Metastatic Pancreatic Carcinoma in the Ovary (tissue), 1 donor: ENCODE data around the gene H2BC12L.

DNA sequence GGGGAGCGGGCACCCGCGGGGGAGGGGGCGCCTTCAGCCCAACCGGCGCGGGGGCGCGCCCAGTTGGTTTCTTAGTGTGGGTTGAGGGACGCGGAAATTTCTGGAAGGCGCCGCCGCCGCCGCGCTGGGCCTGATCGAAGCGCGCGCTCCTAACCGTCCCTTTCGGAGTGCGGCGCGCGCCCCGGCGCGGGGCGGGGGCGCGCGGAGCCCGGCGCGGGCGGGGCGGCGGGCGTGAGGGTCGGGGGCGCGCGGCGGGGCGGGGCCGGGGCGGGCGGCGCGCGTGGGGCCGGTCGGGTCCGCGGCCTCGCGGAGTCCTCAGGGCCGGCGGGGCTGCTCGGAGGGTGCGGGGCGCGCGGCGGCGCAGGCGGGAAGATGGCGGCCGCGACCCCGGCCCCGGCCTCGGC lies 500 bp downstream of the PKNOX1 start:
- PRO-cap: bidirectional peak, plus-strand start at position 95 of the sequence, minus-strand start at position 100 of the sequence; bidirectional peak, plus-strand start at position 318 of the sequence, minus-strand start at position 164 of the sequence

- PRO-cap: no peak
These were observed 25.2 kb downstream of the CRYAA start for GRCh38 chr21:43193881-43194565.

DNA sequence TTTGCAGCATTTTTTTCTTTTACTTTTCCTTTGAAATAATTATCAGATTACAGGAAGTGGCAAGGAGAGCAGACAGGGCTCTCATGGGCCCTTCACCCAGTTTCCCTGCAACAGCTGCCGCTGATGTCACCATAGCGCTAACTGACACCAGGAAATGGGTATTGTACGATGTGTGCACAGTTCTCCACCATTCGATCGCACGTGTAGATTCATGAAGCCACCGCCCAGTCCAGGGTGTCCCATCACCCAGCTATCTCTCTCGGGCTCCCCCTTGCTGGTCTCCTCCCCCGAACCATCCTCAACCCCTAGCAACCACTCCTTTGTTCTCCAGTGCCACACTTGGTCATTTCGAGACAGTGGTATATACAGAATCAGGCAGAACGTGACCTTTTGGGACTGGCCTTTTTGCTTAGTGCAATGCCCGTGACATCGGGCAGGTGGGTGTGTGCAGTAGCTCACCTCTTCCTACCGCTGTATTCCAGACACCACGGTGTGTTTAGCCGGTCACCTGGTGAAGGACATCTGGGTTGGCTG lies 118.4 kb downstream of the CRYAA start:
- PRO-cap: no peak

GRCh38 chr21:43300932-43301641 lies 125.8 kb downstream of the SIK1 start:
- PRO-cap: no peak

DNA sequence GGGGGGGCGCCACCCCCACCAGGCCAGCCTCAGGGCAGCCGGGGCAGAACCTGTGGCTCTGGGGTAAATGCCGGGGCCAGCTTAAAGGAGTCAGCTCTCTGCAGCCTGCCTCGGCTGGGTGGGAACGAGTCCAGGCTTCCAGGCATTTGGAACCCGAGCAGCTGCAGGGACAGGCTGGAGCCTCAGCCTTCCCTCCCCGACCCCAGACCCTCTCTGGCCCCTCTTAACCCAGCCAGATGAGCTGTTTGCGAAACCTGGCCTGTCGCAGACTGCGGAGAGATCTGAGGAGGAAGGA lies 94.0 kb downstream of the SIK1 start:
- PRO-cap: no peak

DNA sequence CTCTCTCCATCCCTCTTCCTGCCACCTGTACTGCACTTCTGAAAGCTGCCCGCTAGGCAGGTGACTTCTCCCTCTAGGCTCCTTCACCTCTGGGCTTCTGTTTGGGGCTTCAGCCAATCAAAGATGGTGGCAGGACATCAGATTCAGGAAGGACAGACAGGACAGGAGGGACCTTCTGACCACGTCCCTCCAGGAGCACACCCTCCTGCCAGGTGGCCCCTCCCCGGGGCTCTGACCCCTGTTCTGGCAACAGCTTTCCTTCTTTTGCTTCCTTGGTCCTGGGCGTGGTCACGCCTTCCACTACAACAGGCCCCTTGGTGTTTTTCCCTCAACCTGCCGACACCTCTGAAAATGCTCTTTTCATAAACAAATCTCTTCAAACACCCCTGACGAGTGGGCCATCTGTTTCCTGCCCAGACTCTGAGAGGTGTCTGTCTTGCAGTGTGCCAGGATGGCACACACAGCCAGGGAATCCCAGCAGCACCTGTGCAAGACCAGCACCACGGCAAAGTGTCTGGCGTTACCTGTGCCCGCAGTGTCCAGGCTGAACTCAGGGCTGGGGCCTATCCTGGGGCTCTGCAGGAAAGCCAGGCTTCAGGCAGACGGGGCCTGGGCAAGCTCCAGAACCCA lies 89.1 kb downstream of the SIK1 start:
- PRO-cap: no peak

DNA sequence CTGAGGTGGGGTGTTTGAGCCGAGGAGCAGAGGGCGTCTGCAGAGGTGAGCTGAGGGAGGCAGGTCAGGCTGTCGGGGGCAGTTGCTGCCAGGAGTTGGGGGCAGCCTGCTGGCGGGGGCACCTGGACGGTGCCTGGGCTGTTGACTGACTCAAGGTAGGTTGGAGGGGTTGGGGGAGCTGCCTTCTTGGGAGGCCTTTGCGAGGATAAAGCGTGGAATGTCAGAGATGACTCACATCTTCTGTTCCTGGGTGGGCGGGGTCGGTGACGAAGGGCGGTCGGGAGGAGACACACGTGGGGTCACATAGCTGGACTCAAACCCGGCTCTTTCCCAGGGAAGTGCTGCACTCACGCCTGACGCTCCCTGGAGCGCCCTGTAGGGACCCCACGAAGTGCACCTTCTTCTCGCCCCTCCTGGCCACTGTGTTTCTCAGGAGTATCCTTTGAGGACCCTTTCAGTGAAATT lies 86.2 kb downstream of the SIK1 start:
- PRO-cap: no peak

GRCh38 chr21:43355855-43356279 lies 71.1 kb downstream of the SIK1 start:
- PRO-cap: no peak

GRCh38 chr21:43564912-43565345 lies at the start of gene H2BC12L:
Gene H2BC12L (plus strand): TSS chr21:43565182.
- PRO-cap: no peak

GRCh38 chr21:43572988-43573225 lies 7.9 kb downstream of the H2BC12L start:
- PRO-cap: no peak

GRCh38 chr21:43615903-43616139 lies 43.5 kb downstream of the HSF2BP start:
- PRO-cap: no peak

- PRO-cap: no peak
These were observed 1.5 kb downstream of the PDXK start for GRCh38 chr21:43720544-43720806.

DNA sequence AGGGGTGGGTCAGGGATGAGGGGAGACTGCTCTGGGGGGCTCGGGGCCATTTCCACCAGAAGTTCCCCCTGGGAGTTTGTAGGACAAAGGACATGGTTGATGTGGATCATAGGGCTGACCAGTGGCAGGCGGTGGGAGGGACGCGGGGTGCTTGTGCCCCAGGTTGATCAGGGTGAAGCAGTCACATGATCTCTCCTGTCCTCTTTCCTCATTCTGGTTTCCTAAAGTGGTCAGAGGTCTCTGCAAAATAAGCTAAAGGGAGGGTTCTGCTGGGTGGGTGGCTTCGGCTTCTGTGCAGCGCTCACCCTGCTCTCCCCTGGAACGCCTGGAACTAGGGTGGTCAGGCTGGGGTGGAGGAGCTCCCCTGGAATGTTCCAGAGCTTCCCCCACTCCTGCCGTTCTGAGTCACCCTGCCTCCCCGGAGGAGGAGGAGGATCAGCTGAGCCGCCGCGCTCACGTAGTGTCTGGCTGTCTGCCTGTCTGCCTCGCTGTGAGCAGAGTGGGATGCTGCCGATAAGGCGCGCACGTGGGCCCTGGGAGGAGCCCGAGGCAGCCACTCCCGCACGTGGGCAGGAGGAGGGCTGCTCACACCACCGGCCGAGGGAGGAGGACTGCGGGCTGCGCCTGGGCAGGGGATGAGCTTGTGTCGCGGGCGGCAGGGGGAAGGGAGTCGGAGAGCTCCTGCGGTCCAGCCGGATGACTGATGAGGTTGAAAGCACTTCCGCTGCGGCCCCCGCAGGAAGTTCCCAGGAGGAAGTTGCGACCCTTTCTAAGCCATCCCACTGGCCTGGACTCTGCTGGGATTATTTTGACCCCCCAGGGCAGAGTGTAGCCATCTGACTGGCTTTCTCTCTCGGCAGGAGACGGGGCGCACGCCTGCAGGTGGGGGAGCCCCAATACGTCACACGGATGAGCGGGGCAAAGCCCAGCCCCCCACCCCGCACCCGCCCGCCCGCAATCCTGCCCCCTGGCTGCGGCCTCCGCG lies 9.5 kb downstream of the PDXK start:
- PRO-cap: bidirectional peak, plus-strand start at position 425 of the sequence, minus-strand start at position 327 of the sequence

- PRO-cap: no peak
These were observed 10.3 kb downstream of the PDXK start for GRCh38 chr21:43729114-43729647.

DNA sequence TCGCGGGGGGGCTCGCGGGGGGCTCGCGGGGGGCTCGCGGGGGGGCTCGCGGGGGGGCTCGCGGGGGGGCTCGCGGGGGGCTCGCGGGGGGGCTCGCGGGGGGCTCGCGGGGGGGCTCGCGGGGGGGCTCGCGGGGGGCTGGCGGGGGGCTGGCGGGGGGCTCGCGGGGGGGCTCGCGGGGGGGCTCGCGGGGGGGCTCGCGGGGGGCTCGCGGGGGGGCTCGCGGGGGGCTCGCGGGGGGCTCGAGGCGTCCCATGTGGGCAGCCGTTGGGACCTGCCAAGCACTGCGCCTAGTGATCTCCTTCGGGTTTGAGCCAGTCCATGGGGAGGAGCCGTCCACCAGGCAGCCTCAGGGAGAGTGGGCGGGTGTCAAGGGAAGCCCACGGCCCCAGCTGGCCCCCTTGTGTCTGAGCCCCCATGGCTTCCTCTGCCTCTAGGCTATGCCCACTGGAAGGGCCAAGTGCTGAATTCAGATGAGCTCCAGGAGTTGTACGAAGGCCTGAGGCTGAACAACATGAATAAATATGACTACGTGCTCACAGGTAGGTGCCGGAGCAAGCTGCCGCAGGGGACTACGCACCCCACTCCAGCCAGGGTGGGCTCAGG lies 22.4 kb downstream of the PDXK start:
- PRO-cap: no peak

GRCh38 chr21:43773853-43774787 lies 2.0 kb downstream of the CSTB start:
- PRO-cap: no peak

DNA sequence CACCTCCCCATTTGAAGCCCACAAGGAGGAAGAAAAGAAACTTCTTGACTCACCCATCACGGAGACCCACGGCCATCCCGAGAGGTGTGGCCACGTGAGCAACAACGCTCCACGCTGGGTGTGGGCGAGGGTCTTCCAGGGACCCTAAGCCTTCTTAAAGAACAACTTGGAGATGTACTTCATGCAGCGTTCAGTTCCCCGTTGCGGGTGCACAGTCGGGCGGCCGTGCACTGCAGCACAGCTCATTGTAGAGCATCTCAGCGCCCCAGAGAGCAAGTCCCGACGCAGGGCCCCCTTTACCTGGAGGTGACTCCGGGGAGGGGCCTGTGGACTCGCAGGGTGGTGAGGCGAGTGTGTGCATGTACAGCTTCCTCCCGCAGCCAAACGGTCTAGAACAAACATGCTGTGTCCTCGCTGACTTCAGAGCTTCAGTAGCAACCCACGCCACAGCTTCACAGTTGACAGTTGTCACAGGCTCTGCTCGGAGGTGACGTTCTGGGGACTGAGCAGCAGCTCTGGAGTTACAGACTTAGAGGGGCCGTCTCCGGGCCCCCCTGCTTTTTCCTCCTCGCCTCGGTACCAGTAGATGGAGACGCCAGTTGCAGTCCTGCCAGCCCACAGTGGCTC lies 19.5 kb downstream of the RRP1 start:
- PRO-cap: no peak

GRCh38 chr21:43810061-43810695 lies 20.8 kb downstream of the RRP1 start:
- PRO-cap: no peak

DNA sequence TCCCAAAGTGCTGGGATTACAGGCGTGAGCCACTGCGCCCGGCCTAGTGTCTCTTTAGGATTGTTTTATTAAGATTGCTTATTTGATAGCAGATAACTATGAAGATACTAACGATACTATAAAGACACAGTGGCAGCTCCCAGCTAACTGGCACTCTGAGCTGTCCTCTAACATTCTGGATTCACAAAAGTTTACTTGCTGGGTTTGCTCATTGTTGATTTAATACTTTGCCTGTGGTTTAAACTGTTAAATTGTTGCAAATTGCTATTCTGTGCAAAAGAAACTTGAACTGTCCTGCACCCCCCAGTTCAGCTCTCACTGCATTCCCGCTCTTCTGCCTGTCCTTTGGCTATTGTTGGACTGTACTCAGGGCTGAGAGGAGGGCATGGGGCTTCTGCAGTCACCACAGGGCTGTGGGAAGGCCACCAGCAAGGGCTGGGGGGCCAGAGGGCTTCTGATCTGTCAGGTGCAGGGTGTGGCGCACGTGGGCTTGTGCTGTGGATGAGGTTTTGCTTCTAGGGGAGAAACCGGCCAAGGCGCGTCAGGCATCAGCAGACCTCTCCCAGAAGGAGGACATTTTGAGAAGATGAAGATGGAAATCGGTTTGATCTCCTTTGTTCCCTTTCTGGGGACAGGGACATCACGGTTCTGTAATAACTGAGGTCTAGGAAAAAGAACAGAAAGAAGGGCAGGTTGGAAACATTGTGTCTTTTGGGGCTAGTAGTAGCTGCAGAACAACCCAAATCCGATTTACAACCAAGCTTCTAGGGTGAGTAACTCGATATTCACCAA lies 40.6 kb downstream of the AGPAT3 start:
- PRO-cap: no peak

- PRO-cap: no peak
These were observed 48.8 kb downstream of the AGPAT3 start for GRCh38 chr21:43913800-43914188.